Fibroblast of the aortic adventitia (primary cell): ENCODE results near the genes SMC2 and OR13C3.

DNA sequence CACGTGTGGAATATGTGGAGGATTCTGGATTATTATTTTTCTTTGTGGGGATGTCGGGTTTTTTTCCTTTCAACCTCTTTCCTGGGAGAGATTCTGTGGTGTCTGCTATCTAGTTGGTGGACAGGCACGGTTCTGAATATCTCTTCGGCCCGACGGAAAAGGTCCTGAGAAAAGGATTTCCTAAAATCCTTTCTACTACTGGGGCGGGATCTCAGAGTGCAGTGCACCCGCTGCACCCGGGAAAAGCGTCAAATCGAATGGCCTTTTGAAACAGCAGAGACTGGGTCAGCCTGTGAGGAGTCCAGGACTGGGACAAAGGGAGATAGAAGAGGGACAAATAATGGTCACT lies 1.4 kb downstream of the PLPPR1 start:
- CAGE, long polyA plus RNA, result no peak

- CAGE, long polyA plus RNA, result no peak
Observed at GRCh38 chr9:101326426-101326622, 58.5 kb downstream of the BAAT start.

DNA sequence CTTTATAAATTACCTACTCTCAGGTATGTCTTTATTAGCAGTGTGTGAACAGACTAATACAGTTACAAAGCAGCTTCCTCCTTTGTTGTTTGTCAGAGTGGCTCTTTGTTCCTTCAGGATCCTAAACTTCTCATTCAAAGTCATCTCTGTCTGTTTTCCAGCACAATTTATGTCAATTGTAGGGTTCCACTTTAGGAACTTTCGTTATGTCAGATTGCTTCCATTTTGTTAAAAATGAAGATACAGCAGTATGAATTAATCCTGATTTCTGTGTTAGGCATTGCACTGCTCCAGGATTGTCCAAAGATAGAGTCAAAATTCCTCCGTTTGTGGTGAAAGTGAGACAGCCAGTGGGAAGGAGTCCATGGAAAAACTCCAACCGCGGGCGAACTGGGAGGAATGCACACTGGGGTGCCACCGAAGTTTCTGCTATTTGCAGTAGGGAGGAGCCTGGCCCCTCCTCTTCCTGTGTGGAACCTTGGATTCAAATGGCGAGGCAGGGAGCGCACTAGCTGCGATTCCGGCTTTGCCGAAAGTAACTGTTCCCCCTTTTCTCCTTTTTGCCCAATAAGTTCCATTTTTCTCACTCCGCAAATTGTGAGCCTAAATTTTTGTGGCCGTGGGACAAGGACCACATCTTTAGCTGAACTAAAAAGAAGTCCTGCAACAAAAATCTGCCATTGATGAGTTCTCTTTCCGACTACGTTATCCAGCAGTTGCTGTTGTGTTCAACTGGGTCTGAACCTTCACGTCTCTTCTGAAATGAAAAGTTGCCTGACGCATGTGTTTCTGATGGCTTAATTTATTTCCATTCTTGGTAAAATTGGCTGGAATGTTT lies 9.3 kb downstream of the BAAT start:
- CAGE, long polyA plus RNA, result no peak

- CAGE, long polyA plus RNA, result no peak
Observed at GRCh38 chr9:101381786-101382537, 2.8 kb downstream of the BAAT start.

- CAGE, long polyA plus RNA, result no peak
Observed at GRCh38 chr9:101397635-101398254, 673 bp downstream of the MRPL50 start.

DNA sequence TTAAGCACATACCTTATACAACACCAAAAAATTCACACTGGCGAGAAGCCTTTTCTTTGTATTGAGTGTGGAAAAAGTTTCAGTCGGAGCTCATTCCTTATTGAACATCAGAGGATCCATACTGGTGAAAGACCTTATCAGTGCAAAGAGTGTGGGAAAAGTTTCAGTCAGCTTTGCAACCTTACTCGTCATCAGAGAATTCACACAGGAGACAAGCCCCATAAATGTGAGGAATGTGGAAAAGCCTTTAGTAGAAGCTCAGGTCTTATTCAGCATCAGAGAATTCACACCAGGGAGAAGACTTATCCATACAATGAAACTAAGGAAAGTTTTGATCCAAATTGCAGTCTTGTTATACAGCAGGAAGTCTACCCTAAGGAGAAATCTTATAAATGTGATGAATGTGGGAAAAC lies 10.1 kb downstream of the ZNF189 start:
- CAGE, long polyA plus RNA, result no peak

GRCh38 chr9:101424369-101425301 lies 10.9 kb downstream of the ALDOB start:
- CAGE, long polyA plus RNA, result no peak

GRCh38 chr9:101429783-101430307 lies 5.7 kb downstream of the ALDOB start:
- CAGE, long polyA plus RNA, result no peak

- CAGE, long polyA plus RNA, result no peak
Observed at GRCh38 chr9:101487540-101488003, 599 bp upstream of the PGAP4 start.

DNA sequence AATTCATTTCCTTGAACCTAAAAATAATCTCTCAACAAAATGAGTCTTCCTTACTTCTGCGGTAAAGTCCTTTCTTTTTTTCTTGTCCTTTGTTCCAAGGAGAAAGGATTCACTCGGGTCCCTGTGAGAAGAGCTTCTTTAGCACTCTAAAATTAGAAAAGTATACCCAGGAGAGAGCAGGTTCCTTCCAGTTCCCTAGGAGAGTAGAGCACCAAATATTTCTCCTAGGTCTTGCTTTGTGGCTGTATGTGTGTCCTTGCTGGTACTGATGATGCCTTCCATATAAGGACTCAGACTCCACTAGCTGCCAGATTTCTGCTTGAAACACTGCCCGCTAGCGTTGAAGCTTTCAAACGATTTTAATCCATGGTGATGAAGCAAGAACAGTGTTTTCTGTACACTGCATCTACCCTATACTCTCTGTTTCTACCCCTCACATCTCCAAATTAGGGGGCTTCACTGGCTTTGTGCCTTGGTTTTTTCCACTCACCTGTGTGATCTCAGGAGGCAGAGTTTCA lies 2.5 kb upstream of the SMC2 start:
- CAGE, long polyA plus RNA, result no peak

DNA sequence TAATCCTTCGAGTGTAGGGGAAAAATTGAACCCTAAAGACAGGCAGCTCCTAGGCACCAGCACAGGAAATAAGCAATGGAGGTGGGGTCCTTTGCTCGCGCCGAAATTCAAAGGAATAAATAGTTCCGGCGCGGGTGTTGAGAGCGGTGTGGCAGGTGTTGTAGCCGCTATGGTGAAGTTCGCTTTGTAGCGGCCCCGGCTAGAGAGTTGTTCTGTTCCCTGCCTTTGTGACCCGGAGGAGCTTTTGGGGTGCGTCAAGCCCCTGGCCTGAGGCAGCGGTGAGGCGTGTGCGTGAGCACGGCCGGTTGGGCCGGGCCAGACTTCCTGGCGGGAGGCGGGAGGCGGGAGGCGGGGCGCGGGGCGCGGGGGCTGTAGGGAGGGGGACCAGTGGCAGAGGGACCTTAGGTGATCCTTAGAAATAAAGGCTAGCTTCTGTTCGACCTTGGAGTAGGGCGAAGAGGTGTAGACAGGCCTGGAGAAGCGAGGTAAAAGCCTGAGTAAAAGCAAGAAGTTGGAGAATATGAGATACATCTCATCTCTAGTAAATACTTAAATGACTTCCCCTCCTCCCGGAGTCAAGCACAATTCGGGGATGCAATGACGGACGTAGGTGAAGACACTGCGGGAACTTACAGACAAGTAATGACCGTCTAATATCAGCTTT lies at the start of gene SMC2:
TSS of gene SMC2 (plus strand) at position 110 of the 664 bp plus-strand sequence.
- CAGE, long polyA plus RNA, result no peak

- CAGE, long polyA plus RNA, result no peak
Observed at GRCh38 chr9:104536607-104537233, at the start of gene OR13C3. Gene OR13C3 (minus strand): TSS chr9:104536856.

- CAGE, long polyA plus RNA, result no peak
Observed at GRCh38 chr9:104775091-104775825, 11.3 kb downstream of the NIPSNAP3B start.

DNA sequence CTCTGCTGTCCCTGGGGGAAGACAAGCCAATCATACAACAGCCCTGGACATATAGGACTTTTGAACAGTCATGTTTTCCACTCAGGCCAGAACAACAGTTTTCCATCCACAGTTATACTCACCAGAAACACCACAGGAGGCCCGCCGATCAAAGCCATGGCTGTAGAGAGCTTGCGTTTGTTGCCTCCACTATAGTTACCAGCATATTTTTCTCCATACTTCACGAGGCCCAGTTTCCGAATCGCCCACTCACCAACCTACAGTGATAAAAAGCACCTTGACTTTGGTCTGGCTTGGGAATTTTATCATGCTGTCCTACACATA lies 23.8 kb downstream of the NIPSNAP3B start:
- CAGE, long polyA plus RNA, result no peak

DNA sequence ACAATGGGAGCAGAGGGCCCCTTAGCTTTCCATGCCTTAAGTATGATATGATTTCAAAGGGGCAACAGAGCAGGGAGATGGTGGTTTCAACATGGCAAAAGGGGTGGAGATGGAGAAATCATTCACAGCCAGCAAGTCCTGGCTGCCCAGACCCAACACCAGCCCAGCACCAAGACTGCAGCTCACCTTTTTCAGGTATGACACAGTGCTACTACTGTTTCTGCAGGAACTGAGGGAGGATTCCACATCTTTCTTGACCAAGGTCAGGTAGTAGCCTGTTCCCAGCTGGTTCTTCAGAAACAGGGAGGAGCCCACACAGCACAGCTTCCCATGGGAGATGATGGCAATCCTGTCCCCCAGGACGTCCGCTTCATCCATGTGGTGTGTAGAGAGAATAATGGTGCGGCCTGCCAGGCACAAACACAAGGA lies 54.6 kb downstream of the NIPSNAP3B start:
- CAGE, long polyA plus RNA, result no peak

GRCh38 chr9:104879677-104880151 lies 48.2 kb downstream of the ABCA1 start:
- CAGE, long polyA plus RNA, result no peak

DNA sequence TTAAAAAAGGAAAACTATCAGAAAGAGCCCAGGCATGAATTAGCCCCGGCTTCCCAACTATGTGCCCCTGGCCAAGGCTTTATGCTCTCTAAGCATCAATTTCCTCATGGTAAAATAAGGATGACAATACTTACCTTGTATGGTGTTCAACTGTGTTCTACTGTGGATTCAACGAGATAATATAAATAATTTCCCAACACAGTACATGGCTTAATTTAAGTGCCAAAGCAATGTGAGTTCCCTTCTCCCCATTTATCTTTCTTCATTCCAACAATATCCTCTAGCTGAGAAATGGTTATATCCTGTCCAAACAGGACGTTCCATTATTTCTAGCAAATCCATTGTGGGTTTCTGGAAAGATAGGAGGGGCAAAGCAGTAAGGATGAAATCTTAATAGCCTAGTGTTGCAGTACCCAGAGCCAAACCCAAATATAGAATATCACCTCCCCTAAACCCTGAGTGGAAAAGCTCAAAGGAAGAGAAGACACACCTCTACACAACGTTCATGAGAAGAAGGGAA lies 22.0 kb downstream of the ABCA1 start:
- CAGE, long polyA plus RNA, result no peak

- CAGE, long polyA plus RNA, result no peak
Observed at GRCh38 chr9:105006963-105007710, 79.2 kb upstream of the ABCA1 start.

DNA sequence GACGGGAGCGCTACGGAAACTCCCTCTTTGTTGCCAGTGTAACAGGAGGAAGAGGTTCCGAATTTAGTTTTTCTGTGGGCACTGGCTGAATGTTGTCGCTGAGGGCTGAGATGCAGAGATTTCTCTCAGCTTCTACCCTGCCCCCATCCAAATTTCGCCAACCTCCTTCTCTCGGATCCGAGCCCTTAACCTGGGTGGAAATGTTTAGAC lies 1.1 kb downstream of the SLC44A1 start:
- CAGE, long polyA plus RNA, result no peak

DNA sequence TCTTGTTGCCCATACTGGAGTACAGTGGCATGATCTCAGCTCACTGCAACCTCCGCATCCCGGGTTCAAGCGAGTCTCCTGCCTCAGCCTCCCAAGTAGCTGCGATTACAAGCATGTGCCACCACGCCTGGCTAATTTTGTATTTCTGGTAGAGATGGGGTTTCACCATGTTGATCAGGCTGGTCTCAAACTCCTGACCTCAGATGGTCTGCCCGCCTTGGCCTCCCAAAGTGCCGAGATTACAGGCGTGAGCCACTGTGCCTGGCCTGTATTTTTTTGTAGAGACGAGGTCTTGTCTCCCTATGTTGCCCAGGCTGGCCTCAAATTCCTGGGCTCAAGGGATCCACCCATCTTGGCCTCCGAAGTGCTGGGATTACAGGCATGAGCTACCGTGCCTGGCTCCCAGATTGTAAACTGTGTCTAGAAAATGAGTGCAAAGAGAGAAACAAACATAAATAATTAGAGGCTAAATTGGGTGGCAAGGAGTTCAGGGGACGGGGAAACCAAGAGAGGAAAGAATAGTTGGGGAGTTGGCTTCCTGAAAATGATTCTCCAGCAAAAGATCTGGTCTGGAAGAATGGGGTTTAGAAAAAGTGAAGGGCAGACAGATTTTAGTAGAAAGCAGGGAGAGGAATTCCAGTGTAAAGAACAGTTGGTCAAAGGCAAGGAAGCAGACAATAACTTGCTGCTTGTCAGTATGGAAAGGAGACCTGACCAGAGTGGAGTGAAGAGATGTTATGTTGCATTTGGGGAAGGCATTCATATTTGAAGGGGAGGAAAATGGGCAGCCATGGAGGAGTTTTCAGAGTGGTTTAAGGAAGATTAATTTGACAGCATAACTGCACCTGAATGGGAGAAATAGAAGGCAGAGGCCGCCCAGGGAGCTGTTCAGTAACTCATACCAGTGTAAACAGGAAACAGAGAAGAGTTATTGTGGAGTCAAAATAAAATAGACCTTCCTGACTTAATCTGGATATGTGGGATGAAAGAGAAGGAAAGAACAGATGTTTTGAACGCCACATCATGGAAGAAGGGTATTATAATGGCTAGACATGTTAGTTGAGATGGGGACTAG lies 13.0 kb downstream of the SLC44A1 start:
- CAGE, long polyA plus RNA, result no peak